Frontal cortex (tissue), 2 donors: ENCODE data around the gene TYW5.

- RAMPAGE, long total RNA: no peak
These were observed 65.1 kb downstream of the PLCL1 start for GRCh38 chr2:197869412-197870032.

DNA sequence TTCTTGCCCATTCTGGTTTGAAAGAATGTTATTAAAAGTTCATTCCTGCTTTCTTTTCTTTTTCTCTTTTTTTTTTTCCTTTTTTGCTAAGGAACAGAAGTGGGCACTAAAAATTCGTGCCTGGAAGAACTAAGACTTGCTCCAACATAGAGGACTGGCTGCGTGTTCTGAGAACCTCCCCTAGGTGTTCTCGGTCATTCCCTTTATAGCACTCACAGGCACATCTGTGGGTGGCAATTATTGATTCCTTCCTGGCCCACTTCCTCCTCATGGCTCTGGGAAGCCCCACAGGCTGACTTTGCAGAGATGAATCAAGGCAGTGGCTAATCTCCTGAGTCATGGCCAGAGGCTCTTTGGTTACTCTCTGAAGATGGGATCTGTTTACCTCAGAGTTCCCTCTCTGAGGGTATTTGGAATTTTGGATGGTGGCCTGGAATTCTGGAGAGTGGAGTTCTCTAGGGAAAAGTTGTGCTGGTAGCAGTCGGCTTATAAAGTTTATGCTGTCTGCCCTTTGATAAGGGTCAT lies 104.9 kb downstream of the PLCL1 start:
- RAMPAGE, long total RNA: no peak

DNA sequence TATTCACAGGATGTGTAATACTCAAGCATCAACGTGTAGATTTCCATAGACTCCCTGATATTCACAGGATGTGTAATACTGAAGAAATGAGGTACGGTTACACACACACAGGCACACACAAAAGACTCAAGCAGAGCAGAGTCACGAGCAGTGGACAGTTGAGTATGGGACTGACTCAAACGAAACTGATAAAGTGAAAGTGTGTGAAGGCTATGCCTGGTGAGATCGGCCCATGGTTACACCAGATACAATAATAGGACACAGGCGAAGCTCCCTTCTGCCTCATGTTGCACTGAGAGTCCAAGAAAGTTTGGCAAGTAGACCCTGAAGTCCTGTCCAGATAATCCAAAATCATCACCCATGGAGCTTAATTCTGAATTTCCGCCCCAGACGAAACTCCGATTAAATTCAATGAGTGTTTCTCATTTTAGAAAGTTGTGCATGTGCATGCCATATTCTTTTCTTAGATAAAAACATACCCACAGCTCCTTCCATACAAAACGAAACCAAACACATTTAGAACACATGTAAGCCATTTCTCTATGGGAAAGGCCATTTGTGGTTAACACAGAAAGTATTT lies 567.6 kb downstream of the PLCL1 start:
- RAMPAGE, long total RNA: no peak

GRCh38 chr2:198706788-198707245 lies 750.9 kb downstream of the SATB2 start:
- RAMPAGE, long total RNA: no peak

- RAMPAGE, long total RNA: no peak
These were observed 4.9 kb upstream of the SATB2 start for GRCh38 chr2:199462690-199463074.

- RAMPAGE, long total RNA: no peak
These were observed 8.2 kb upstream of the SATB2 start for GRCh38 chr2:199465987-199466293.

DNA sequence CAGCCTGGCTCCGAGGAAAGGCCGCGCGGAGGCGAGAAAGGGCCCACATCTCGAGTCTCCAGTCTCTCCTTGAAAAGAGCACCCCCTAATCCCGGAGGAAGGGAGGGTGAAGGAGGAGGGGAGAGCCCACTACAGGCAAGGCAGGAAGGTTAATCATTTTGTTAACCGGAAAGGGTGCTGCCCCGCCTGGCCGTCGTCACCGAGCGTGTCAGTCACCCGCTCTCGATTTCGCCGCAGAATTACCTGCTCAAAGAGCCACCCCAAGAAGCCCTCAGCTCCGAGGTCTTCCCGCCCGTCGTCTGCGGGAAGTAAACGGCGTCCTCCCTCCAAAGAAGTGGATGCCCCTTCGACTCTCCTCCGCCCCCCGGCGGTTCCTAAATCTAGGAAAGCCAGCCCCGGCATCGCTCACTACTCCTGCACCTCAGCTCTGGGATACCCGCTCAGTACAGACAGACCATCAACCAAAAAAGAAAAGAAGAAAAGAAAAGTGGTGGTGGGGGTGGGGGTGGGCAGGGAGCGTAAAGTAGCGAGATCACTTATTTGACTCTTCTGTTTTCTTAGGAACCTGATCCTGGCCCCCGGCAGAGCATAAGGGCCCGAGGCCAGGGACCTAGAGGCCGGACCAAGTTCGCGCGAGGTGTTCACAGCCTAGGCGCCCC lies 11.4 kb upstream of the SATB2 start:
- RAMPAGE, long total RNA: no peak

GRCh38 chr2:199471241-199471967 lies 13.7 kb upstream of the SATB2 start:
- RAMPAGE, long total RNA: no peak

DNA sequence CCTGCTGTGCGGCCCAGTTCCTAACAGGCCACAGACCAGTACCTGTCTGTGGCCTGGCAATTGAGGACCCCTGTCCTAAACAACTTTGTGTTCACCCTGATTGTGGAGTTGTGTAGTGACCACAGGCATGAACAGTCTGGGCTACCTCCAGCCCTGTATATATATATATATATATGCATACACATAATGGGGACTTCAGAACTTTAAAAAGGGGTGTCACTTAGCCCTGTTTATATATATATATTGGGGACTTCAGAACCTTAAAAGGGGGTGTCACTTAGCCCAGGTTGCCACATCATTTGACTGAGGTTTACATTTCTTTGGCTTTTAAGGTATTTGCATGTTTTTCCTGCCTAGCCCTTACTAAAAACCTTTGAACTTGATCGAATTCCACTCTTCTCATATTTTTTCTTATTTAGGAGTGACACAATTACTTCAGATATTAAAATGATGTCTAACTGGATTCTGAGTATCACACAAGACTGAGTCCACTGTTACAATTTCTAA lies 64.8 kb downstream of the FTCDNL1 start:
- RAMPAGE, long total RNA: no peak

DNA sequence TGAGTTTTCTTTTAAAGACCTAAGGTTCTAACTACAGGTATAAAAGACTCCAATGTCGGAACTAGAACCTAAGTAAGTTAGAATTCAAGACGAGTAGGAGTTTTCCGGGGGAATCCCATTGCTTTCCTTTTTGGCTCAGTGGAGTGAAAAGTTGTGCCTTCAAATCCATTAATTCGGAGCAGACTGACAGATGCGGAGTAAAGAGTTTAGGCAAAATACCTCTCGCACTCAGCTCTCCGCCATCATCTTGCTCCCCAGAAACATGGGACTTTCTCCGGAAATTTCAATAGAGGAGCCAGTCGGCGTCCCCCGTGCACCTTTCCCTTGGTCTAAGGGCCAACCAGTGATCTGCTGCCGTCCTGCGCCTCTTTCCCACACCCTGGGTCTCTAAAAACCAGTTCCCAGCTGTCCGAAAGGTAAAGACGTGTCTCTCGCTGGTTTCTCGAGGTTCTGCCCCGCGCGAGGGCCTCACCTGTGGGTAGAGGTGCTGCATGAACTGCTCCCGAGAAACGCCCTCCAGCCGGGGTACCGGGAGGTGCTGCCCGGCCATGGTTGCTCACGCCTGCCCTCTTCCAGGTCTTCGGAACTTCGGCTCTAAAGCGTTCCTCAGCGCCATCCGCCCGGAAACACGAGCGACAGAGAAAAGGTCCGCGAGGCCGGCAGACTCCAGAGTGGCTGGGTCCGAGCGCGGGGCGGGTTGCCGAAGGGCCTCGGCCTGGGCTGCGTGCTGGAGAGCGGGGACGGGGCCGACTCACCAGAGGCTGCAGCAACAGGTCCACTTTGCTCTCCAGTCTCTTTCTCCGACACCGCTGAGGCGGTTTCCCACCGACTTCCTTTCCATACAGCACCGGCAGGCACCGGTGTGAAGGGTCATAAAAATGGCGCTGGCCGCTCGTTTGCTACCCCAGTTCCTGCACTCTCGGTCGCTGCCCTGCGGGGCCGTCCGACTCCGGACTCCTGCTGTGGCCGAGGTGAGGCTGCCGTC lies at the start of gene TYW5:
TSS of gene TYW5 (minus strand) at position 571 of the 985 bp plus-strand sequence.
- RAMPAGE, long total RNA: no peak

- RAMPAGE, long total RNA: no peak
These were observed 169 bp downstream of the SPATS2L start for GRCh38 chr2:200306752-200306971.

DNA sequence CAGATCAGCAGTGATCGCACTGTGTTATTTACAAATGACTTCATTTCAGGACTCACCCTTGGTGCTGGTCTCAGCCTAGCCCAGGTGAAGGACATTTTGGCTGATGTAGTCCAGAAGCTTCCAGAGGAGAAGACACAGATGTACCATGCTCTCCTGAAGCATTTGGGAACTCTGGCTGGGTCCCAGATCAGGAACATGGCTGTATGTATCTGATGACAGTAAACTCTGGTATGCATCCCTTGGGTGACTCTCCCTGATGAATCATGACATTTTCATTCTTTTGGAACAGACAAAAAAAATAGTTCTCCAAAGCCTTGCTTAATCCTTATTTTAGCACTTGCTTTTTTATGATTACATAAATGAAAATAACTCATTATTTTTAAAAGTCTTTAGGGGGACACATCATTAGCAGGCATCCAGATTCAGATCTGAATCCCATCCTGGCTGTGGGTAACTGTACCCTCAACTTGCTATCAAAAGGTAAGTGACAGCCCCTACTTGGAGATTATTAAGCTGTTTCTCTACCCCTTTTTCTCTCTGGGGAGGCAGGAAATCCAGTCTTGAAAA lies 23.2 kb downstream of the AOX1 start:
- RAMPAGE, long total RNA: no peak

DNA sequence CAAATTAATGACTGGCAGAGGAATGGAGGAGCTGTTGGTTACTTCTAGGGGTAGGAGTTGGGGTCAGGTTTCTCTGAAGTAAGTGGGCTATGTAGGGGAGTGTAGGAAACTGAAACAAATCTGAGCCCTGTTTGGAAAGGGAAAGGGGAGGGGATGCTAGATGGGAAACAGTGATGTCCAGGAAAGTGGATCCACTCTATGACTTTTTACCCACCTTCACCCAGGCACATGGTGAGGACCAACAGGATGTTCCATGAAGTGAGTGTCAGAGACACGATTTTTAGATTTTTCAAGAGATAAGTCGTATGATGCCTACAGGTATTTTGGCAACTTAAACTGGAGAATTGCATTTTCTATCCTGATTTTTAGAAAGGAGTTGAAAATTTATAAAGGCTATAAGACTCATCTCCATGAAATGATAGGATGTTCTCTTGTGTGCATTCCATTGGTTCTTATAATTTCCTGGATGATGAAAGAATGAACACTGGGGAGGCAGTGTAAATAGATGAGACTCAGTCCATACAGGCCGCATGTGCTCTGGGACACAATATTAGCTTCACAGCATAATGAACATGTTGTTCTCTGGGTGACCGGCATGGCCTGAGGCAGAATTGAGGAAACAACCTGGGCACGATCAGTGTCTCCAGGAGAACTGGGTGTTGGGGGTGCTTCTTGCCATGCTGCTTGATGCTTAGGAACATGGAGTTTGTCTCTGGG lies 38.7 kb downstream of the AOX1 start:
- RAMPAGE, long total RNA: no peak

GRCh38 chr2:200742378-200742807 lies 69.3 kb upstream of the BZW1 start:
- RAMPAGE, long total RNA: no peak

DNA sequence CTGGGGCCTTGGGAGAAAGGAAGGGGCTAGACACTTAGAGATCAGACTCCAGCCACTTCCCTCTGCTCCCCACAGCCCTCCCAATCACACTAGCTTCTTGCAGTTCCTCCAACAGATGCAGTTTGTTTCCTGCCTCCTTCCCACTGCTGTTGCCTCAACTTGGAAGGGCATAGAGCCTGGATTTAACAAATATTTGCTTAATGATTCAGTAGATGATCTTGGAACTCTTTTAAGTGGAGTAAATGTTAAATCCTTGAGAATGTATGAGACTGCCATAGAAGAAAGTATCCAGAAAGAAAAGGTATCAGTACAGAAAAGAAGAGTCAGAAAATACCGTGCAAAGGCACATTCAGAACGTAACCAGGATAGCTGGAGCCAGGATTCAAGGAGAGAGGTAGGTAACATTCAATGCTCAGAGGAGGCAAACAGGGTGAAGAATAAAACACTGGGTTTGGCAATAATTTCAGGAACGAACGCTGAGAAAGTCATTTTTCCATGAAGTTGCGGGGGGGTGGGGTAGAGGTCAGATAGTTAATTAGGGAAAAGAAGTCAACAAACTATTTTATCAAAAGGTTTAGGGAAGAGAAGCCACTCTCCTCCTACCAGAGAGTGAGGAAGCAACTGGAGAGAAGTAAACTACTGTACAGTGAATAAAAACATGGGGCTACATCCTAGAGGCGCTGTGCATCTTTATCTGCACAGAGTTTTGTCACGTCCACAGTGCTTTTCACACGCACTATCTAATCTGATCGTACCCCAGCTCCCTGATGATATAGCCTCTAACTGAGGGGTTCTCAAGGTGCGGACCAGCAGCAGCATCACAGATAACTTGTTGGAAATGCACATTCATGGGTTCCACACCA lies 1.2 kb upstream of the BZW1 start:
- RAMPAGE, long total RNA: no peak

DNA sequence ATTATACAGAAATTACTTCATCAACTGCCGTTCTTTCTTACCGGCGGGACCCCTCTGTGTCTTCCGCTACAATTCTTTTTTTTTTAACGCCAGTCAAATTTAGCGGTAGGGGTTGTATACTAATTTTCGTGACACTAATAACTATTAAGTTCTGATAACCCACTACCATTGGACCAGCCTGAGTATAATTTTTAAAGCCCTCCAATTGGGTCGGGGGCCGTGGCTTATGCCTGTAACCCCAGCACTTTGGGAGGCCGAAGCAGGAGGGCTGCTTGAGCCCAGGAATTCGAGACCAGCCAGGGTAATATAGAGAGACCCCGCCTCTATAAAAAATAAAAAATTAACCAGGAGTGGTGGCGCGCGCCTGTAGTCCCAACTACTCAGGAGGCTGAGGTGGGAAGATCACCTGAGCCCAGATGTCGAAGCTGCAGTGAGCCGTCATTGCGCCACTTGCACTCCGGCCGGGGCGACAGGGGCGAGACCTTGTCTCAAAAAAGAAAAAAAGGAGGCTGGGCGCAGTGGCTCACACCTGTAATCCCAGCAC lies 1.3 kb downstream of the CLK1 start:
- RAMPAGE, long total RNA: no peak

DNA sequence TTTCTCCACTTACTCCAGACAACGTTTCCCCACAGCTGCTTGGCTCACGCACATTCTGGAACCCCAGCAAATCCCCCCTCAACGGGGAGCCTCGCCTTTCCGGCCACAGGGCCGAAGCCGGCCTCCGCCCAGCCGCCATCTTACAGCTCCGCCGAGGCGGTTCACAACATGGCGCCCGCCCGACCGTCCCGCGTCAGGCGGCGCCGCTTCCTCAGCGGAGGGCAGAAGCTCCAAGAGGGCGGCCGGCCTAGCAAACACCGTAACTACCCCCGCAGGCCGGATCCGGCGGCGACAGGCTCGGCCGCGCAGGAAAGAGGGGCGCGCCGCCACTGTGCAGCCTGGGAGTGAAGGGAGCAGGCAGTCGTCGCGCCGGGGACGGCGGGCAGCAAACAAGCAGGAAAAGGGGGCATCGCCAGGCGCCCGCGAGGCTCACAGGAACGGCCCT lies 348 bp downstream of the CLK1 start:
- RAMPAGE, long total RNA: start-site peak on the minus strand centred at position 159 of the sequence, 19 bp wide, 143 and 18 reads in 2 replicates

DNA sequence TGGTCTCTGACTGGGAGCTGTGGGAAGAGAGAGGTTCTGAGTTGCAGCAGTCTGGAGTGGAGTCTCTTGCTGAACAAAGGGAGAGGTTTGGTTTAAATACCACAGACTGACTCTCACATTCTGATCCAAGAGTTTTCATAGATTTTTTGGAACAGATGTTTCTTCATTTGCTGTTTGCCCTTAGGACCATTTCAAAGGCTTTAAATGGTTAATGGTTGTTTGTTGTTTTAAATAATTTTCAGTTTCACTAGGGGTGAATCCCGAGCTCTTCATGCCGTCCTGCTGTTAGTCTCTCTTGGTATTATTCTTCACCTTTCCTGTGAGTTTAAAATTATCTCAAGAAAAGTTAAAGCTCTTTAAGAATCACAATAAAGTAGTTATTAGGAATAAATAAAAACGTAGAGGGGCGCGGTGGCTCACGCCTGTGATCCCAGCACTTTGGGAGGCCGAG lies 949 bp upstream of the CFLAR start:
- RAMPAGE, long total RNA: no peak

- RAMPAGE, long total RNA: no peak
These were observed 24.1 kb downstream of the CFLAR start for GRCh38 chr2:201140003-201140609.

DNA sequence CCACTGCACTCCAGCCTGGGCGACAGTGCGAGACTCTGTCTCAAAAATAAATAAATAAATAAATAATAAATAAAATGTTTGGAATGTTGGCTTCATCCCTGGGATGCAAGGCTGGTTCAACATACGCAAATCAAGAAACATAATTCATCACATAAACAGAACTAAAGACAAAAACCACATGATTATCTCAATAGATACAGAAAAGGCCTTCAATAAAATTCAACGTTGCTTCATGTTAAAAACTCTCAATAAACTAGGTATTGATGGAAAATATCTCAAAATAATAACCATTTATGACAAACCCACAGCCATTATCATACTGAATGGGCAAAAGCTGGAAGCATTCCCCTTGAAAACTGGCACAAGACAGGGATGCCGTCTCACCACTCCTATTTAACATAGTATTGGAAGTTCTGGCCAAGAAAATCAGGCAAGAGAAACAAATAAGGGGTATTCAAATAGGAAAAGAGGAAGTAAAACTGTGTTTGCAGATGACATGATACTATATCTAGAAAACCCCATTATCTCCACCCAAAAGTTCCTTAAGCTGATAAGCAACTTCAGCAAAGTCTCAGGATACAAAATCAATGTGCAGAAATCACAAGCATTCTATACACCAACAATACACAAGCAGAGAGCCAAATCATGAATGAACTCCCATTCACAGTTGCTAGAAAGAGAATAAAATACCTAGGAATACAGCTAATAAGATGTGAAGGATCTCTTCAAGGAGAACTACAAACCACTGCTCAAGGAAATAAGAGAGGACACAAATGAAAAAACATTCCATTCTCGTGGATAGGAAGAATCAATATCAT lies 14.5 kb upstream of the CASP10 start:
- RAMPAGE, long total RNA: no peak